ENCODE measurements around a stretch of chr6.

DNA sequence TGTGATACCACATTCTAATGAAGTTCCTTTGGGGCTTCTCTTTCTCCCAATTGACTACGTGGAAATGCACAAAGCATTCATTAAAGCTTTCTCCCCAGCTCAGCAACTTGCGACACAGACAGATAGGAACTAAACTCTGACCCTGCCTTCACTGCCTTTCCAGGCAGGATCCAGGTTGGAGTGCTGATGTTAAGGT, 23.1 kb upstream of the ELOVL2 start:
- PRO-cap, 5 experiments, result peak in 3 of 5 experiments; most common minus-strand start position 131 of the sequence (in 3)
- RAMPAGE, long total RNA, 2 experiments, result no peak in any of the 2 experiments
- RRBS, result no CpG with 5 or more reads among the region's 2 CpGs

DNA sequence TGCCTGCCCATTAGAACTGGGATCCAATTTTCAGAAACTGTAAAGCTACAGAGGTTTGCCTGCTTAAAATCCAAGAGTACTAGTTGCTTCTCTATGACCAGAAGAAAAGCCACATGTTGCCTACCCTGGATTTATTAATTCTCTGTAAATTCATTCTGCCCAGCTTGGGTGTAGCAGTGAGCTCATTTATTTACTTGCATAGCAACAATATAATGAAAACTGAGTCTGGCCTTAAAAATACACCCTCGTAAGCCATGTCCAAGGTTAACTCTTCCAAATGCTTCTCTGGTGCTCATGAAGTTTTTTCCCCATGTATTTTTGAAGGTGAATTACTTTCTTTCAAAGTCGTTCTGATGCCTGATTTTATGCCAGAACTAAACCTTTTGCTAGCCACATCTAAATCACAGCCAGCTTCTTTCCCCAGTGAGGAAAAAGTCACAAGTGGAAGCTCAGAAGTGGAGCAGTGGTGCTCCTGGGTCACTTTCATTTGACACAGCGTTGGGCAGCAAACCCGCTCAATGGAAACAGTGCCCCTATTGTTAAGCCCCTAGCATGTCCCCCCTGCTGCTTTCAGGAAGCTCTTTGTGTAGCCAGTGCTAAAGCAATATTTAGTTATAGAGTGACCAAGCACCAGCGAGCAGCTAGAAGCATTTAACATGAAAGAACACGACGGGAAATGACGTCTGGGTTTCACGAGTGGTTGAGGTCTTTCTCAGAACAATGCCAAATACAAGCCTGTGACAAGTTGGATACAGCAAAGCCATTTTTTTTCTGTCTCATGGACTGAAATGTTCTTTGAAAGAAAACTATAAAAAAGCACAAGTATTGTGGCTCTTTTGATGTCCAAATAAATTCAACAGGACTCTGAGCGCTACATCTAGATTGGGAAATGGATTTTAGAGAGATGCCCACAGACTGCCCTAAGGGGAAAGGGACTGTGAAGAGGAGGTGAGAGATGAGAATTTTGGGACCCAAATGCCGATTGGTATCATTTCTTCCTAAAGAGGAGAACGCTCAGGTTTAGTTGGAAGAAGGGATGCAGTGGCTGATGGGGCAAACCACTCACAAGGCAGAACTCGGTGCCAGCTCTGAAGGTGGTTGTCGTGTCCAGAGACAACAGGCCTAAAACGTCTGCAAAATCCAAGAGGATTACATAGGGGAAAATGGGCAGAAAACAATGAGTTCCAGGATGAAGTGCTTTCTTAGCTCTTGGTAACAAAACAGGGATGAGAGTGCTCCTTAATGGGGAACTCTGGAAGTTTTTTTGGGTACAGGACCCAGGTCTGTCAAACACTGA, 29.5 kb downstream of the NEDD9 start:
- PRO-cap, 5 experiments, result peak in 3 of 5 experiments; most common plus-strand start position 611 of the sequence (in 3); most common minus-strand start position 489 of the sequence (in 2)
- RAMPAGE, long total RNA, 2 experiments, result no peak in any of the 2 experiments
- RRBS, result no CpG with 5 or more reads among the region's 15 CpGs

DNA sequence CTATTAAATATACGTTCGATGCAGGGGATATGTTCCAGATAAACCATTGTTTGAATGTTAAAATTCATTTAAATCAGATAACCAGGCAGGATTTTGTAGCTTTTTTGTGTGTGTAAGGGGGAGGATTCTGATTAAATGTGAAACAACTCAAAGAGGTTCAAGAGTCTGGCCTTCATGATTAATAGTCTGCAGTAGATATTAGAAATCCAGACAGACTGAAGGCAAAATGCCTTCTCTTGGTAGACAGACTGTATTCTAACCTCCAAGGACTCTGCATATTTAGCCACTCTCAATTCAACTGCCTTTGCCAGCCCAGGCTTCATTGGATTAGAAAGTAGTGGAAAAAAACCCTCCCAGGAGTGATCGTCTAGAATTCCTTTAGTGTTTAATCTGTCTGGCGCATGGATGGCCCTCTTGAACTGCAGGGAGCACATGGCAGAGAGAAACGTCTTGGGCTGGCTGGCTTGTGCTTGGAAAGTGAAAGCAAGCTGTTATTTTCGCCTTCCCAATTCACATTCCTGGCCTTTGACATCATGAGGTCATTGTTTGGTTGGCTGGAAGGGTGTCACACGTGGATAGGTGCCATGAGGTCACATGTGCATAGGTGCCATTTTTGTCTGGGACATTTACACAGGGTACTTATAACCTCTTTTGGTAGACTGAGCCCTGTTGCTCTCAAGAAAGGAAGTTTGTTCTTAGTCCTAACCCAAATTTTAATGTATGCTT, 30.8 kb upstream of the NEDD9 start:
- PRO-cap, 5 experiments, result peak in 3 of 5 experiments; most common minus-strand start position 472 of the sequence (in 2)
- RAMPAGE, long total RNA, 2 experiments, result no peak in any of the 2 experiments
- RRBS, result no CpG with 5 or more reads among the region's 7 CpGs

DNA sequence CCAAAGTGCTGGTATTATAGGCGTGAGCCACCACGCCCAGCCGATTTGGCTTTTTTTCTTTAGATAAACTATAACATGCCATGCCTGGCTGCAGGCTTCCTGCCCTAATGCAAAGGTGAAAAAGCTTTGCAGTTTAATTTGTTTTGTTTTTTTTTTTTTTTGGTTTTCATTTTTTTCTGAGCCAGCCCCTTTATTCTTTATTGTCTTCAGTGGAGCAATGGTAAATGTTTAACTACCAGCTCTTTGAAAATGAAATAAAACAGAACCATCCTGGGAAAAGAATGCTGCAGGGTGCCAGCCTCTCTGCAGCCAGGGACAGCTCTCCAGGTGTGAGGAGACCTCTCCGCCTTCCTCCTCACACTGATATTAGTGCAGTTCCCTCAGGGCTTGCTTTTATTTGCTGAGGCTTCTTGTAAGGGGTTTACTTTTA, 64.5 kb upstream of the NEDD9 start:
- PRO-cap, 5 experiments, result no peak in any of the 5 experiments
- RAMPAGE, long total RNA, 2 experiments, result no peak in any of the 2 experiments
- RRBS, result no CpG with 5 or more reads among the region's 4 CpGs

DNA sequence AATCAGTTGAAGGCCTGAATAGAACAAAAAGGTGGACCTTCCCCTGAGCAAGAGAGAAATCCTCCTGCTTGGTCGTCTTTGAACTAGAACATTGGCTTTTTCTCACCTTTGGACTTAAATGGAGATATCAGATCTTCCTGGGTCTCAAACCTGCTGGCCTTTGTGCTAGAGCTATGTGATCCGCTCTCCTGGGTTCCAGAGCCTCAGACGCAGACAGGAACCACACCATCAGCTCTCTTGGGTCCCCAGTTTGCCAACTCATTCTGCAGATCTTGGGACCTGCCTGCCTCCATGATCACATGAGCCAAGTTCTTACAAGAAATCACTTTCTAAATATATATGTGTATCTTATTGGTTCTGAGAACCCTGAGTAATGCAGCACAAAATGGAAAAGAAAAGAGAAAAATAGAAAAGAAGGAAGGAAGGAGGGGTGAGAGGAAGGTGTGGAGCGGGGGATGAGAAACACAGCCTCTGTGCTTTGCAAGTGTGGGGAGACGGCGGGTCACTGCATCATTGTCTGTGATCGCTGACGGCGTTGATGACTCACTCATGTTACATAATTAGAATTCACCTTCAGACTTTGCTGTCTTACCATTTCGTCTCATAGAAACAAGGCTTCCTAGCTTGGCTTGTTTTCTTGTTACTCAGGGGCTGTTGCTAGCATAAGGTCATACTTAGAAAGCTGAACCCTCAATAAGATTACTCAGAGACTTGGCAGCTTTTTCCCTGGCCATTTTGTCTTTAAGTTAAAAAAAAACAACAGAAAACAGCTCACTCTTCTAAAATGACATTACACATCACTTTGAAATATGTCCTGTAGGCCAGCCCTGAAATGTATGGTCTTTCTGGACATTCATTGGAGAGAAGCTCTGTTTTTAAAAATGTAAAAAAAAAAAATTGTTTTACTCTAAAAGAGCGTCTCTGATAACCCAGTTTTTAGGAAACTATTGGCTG, 85.7 kb upstream of the NEDD9 start:
- PRO-cap, 5 experiments, result peak in 2 of 5 experiments; most common plus-strand start position 640 of the sequence (in 1); most common minus-strand start position 473 of the sequence (in 1)
- RAMPAGE, long total RNA, 2 experiments, result no peak in any of the 2 experiments
- RRBS, result no CpG with 5 or more reads among the region's 11 CpGs

DNA sequence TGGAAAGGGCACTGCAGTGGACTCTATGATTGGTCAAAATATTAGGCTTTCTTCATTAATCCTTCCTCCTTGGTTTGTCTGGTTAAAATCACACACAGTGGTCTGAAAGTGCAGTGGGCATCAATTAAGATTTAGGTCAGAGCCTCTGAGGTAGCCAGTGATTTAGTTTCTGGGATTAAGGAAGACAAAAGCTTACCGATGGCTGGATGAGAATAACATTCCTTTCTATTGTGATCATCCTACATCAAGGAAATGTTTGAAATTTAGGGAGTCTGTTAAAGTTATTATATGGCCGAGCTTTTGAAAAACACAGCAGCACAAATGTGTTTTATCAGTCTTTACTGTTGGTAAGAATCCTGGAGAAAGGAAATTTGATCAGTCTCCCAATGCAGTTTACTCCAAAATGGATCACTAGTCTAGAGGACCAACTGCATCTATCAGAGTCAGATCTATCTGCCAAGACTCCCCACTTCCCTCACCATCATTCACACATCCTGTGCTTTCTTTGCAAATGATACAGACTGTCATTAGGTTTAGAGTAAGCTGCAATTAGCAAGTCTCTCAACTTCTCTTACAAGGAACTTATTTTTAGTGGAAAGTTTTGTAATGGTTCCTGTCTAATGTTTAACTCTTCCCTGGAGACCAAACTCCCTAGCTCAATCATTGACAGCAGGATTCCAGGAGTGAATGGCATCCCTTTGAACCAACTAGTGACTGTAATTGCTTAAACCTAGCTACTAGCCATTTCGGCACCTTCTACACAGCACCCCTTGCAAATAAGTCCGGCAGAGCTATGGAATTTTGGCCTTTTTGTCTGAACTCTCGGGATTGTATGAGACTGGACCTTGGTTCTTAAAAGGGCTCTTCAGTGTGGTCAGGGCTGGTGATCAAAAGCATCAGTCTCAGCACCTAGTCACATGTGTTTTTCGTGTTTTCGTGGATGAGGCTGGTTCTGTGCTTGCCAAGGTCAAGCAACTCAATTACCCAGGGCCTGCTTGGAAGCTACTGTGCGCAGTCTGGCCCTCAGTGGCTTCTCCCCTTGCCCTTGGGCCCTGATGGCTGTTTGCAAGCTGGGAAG, 135.0 kb upstream of the NEDD9 start:
- PRO-cap, 5 experiments, result peak in 1 of 5 experiments; most common plus-strand start position 710 of the sequence (in 1); most common minus-strand start position 575 of the sequence (in 1)
- RAMPAGE, long total RNA, 2 experiments, result no peak in any of the 2 experiments
- RRBS, result no CpG with 5 or more reads among the region's 8 CpGs

- PRO-cap, 5 experiments, result no peak in any of the 5 experiments
- RAMPAGE, long total RNA, 2 experiments, result no peak in any of the 2 experiments
- RRBS, result no CpG with 5 or more reads among the region's 9 CpGs
These were observed 109.5 kb upstream of the TMEM170B start for GRCh38 chr6:11427864-11428628.

DNA sequence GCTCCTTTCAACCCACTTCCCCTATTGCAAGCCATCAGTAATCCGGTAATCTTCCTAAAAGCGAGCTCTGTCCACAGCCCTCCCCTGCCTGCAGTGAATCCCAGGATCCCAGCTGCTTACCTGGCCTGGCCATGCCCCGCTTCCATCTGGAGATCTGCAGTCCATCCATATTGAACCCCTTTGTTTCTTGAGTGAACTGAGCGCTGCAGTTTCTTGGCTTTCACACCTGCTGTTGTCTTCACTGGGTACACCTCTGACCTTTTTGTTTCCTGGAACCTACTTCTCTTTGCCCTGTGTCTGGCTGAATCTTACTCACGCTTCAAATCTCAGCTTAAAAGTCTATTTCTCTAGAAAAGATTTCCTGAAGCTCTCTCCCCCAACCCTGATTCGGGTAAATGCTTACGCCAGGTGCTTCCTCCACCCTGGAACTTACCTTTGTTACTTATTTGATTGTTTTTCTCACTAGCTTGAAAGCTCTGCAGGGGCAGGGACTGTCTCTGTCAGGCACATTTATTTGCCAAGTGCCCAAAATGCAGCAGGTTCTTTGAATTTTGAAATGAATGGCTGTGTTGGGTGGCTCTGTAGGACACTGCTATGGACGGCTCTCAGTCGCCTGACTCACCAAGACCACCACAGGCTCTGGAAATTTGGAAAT, 50.3 kb downstream of the ADTRP start:
- PRO-cap, 5 experiments, result no peak in any of the 5 experiments
- RAMPAGE, long total RNA, 2 experiments, result no peak in any of the 2 experiments
- RRBS, result no CpG with 5 or more reads among the region's 9 CpGs

DNA sequence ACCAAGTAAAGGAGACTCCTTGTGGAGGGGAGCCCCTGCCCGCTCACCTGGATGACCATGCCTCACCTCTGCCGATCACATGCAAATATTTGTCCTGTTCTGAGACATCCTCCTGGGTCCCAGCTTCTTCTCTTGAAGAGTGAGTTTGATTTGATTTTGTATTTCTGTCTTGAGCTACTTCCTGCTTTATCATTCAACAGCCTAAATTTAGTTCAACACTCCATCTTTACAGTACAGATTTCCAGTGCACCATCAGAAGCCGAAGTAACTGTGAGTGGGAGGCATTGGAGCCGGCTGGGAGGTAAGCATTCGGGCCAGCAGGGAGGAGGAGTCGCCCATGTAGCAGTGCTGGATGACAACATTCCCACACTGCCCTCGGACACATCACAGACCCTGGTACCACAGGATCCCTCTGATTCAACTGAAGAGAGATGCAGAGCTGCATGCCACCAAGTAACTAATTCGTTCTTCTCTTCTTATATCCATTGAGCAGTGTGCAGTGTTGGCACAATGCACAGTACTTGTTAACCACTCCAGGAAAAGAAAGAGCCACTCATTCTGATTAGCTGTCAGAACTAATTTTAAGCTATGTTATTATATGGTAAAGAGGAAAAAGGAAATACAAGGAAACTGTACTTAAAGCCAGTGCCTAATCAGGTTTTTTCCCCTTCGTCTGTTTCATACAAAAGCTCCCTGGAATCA, 32.2 kb upstream of the ADTRP start:
- PRO-cap, 5 experiments, result no peak in any of the 5 experiments
- RAMPAGE, long total RNA, 2 experiments, result no peak in any of the 2 experiments
- RRBS, result no CpG with 5 or more reads among the region's 9 CpGs

DNA sequence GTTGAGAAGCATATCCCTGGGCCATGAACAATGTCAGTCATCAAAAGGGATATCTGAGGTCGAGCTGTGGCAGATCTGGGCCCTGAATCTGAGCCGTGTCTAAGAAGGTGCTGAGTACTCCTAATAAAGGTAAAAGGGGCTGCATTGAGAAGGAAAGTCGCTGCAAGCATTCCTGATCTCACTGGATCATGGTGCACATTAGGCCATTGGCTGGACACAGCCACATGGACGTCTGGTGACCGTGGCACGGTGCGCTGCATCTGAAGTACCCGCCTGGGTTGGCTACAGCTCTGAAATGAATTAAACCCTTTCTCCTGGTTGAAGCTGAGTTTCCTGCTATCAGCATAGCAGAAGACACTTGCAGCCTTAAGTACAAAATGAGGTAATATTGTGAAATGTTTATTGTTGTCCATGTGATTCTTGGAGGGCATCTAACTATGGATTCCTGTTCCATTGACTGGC, 89.7 kb upstream of the ADTRP start:
- PRO-cap, 5 experiments, result peak in 5 of 5 experiments; most common plus-strand start position 327 of the sequence (in 3); most common minus-strand start position 296 of the sequence (in 5)
- RAMPAGE, long total RNA, 2 experiments, result no peak in any of the 2 experiments
- RRBS, result no CpG with 5 or more reads among the region's 8 CpGs

DNA sequence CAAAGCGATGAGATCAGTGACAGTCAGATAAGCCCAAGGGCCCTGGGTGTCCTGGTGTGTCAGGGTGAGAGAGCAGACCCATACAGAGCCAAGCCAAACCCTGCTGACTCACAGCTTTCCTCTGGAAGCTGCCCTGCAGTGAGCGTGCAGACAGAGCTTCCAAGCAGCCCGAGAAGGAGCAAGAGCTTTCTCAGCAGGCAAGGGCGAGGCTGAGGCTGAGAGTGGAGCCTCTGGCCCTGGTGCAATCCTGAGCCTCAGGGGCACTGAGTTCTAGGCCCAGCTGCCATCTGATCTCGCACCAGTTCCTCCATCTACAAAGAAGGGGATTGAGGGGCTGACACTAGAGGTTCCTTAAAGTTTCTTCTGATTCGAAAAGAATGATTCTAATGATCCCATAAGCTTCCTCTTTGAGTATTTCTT, 91.0 kb upstream of the HIVEP1 start:
- PRO-cap, 5 experiments, result no peak in any of the 5 experiments
- RAMPAGE, long total RNA, 2 experiments, result no peak in any of the 2 experiments
- RRBS, result no CpG with 5 or more reads among the region's 6 CpGs

DNA sequence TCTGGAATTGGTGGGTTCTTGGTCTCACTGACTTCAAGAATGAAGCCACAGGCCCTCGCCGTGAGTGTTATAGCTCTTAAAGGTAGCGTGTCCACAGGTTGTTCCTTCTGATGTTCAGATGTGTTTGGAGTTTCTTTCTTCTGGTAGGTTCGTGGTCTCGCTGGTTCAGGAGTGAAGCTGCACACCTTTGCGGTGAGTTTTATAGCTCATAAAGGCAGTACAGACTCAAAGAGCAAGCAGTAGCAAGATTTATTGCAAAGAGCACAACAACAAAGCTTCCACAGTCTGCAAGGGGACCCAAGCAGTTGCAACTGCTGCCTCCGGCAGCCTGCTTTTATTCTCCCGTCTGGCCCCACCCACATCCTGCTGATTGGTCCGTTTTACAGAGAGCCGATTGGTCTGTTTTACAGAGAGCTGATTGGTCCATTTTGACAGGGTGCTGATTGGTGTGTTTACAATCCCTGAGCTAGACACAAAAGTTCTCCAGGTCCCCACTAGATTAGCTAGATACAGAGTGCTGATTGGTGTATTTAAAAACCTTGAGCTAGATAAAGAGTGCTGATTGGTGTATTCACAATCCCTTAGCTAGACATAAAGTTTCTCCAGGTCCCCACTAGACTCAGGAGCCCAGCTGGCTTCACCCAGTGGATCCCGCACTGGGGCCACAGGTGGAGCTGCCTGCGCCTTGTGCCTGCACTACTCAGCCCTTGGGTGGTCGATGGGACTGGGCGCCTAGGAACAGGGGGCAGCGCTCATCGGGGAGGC, 5.3 kb downstream of the HIVEP1 start:
- PRO-cap, 5 experiments, result peak in 3 of 5 experiments; most common minus-strand start position 309 of the sequence (in 3)
- RAMPAGE, long total RNA, 2 experiments, result no peak in any of the 2 experiments
- RRBS, result no CpG with 5 or more reads among the region's 16 CpGs

- PRO-cap, 5 experiments, result no peak in any of the 5 experiments
- RAMPAGE, long total RNA, 2 experiments, result no peak in any of the 2 experiments
- RRBS, result no CpG with 5 or more reads among the region's 10 CpGs
These were observed 121.2 kb upstream of the PHACTR1 start for GRCh38 chr6:12595266-12595847.

DNA sequence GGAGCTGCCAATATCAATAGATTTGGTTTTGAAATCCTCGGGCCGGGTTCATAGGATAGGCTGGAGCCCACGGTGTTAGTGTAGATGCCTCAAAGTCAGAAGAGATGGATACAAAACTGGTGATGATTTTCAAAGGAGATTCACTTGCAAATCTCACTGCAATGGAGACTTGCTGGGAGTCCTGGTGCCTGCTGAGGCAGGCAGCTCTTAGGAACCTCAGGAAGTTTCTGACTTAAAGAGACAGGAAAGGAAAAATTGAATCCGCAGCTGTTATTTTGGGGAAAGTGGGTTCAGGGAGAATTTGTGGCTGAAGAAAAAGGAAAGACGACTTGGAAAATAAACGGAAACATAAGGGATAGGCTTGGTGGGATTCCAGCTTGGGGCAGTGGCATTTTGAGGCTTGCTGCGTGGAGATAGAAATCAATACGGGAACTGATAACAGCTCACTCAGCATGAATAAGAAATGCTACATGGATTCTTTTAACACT, 241.6 kb downstream of the PHACTR1 start:
- PRO-cap, 5 experiments, result no peak in any of the 5 experiments
- RAMPAGE, long total RNA, 2 experiments, result no peak in any of the 2 experiments
- RRBS, result no CpG with 5 or more reads among the region's 8 CpGs

DNA sequence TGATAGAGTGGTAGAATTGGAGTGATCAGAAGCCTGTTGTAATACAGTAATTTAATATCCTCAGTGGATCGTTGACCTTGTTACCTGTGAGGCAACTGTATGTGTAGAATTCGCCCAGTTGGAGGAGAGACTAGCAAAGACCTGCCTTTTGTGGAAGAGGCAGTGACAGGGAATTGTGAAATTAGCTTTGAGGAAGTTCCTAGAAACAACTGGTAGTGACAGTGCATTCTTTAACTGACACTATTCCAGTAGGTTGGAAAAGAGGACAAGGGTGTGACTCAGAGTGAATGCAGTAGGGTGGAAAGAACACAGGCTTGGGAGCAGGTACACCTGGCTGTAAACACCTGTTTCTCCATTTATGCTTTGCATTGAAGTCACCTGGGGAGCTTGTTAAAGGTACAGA, 295.7 kb downstream of the PHACTR1 start:
- PRO-cap, 5 experiments, result peak in 2 of 5 experiments; most common plus-strand start position 281 of the sequence (in 2)
- RAMPAGE, long total RNA, 2 experiments, result no peak in any of the 2 experiments
- RRBS, result no CpG with 5 or more reads among the region's 2 CpGs

DNA sequence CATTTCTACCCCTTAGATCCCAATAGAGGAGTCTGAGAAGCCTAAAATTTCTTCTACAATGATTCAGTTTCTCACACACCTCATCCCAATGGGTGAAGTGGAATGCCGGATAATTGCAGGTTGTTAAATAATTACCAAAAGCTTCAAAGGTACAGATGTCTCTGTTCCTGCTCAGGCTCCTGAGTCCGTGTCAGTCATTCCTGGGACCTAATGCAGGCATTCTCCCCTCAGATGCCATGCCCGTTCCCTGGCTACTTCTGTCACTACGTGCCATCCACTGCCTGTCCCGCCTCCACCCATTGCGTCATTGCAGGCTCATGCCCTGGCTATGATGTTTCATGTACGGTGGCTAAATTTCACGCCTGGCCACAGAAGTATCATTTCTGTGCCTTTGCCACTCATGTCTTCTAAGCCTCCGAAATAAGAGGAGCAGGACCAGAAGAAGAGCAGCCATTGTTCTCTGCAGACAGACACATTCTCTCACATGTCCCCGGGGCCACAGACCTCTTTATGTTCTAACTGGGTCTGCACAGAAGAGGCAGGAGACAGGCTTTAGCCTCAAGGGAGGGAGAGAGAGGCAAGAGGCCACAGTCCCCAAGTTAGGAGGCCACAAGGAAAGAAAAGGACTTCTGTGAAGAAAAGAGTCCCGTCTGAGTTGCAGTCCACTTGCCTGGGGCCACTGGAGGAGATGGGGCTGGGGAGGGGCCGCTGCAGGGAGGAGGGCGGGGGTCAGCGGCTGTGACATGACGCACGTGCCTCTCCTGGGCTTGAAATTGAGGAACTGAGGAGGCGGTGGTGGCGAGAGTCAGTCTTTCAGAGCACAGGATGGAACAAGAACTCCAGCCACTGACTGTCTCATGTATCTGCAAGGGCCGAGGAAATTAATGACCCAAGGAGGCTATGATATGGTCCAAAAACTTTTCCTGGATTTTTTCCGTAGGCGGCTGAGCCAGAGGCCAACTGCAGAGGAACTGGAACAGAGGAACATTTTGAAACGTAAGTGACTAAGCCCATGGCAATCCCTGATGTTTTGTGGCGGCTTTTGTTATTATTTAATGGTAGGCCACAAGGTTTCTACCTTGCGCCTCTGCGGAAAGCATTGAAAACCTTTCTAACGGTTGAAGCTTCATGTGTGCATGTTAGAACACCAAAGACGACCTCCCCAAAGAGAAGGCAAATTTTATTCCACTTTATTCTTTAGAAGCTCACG, 56.0 kb downstream of the TBC1D7 start:
- PRO-cap, 5 experiments, result peak in 5 of 5 experiments; most common plus-strand start position 808 of the sequence (in 5); most common minus-strand start position 672 of the sequence (in 1)
- RAMPAGE, long total RNA, 2 experiments, result start-site peak on the plus strand in 2 of 2 experiments, centred at positions 799 to 801 of the sequence, 12 to 74 reads per replicate
- RRBS, result no CpG with 5 or more reads among the region's 28 CpGs

DNA sequence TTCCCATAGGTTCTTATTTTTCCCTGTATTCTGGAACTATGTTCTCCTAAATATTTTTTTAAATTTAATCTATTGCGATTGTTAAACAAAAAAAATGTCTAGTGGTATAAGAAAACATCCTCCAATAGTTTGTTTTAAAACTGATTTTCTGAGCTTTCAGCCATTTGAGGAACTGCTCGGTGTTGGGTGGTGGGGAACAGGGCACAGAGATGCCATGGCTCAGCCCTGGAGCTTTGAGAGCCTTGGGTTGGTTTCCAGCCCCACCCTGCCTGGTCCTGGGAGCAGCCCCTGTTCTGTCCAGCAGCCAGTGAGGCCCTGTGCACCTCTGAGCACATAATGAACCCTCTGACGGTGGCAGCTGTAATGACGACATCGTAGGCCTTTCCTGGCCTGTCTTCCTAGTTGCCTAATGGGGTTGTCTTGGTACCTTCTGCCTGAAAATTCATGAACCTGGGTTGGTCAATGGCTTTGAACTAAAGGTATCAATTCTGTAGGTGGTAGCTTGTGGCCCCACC, 53.3 kb downstream of the TBC1D7 start:
- PRO-cap, 5 experiments, result no peak in any of the 5 experiments
- RAMPAGE, long total RNA, 2 experiments, result no peak in any of the 2 experiments
- RRBS, result no CpG with 5 or more reads among the region's 5 CpGs

- PRO-cap, 5 experiments, result no peak in any of the 5 experiments
- RAMPAGE, long total RNA, 2 experiments, result no peak in any of the 2 experiments
- RRBS, result no CpG with 5 or more reads among the region's 12 CpGs
These were observed 33.7 kb downstream of the TBC1D7 start for GRCh38 chr6:13294529-13295178.

GRCh38 chr6:13304534-13305083, 23.7 kb downstream of the TBC1D7 start:
- PRO-cap, 5 experiments, result no peak in any of the 5 experiments
- RAMPAGE, long total RNA, 2 experiments, result no peak in any of the 2 experiments
- RRBS, result no CpG with 5 or more reads among the region's 4 CpGs

DNA sequence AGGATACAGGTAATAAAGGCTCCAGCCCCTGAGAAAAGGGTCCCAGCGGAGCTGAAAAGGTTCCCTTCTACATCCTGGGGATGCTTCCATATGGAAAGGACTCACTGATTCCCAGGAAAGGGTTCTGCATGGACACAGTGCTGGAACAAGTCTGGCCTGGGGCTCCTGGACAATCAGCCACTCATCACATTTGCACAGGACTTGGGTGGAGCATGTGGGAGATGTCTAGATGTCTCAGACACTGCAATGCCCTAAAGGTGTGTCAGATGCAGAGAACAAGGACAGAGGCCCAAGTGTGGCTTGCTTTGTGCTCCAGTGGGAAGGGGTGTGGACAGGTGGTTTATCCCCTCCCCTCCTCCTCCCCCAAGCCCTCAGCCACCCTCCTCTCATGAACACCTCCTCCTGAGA, 53.1 kb upstream of the TBC1D7 start:
- PRO-cap, 5 experiments, result no peak in any of the 5 experiments
- RAMPAGE, long total RNA, 2 experiments, result no peak in any of the 2 experiments
- RRBS, result no CpG with 5 or more reads among the region's 1 CpG